Penis (tissue), 1 donor: Measurements from ENCODE around the gene KIF5B.

DNA sequence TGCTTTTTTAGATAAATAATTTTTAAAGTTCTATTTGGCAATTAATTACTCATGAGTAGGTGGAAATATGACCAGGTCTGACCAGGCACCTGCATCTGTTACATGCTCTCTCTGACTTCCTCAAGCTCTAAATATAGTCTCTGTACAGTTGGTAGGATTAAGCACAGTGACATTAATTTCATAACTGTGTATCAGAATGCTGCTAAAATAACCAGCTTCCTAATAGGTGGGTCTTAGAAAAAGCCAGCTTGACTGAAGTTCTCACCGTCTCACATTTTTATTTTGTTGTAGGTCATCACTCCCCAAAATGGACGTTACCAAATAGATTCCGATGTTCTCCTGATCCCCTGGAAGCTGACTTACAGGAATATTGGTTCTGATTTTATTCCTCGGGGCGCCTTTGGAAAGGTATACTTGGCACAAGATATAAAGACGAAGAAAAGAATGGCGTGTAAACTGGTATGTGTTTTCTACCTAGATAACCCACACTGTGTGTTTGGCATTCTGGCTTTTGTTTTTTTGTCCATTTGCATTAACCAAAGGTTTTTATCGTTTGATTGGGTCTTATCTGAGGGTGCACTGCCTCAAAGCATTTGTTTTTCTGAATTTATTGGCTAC is 13.6 kb downstream of the MAP3K8 start:
- PRO-cap: no peak

DNA sequence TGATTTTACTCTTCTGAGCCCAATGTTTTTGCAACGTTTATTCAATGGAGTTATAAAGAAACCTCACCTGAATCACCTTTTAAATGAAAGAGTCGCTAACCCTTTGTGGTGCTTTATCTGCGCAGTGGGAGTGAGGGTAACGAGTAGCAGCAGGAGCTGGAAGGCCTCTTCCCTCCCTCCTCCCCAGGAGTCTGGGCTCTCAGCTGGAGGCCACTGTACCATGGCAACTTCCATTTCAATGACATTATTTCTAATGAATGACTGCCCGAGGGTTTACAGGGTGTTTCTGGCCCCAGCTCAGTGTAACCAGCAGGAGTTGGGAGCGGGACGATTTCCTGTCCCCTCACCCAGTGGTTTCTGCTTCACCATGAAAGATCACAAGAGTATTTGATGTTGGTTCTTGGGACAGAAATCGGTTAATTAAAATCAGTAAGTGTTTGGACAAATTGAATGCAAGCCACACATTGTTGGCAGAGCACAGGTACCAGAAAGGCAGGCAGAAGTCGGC is 32.5 kb downstream of the LYZL2 start:
- PRO-cap: no peak

DNA sequence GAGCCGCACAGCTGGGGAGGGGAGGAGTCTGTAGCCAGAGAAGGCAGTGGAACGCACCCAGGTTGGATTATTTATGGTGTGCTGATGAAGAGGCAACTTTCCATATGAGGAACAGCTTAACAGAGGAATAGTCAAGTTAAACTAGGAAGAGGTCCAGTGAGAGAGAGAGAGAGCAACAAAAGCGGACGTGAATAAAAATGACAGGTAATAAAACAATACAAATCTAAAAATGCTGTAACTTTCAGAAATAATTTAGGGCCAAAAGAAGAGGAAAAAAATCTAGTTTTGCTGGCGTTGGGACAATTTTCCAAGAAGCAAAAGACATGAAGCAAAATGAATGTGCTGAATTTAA is 190.9 kb downstream of the ZNF438 start:
- PRO-cap: no peak

DNA sequence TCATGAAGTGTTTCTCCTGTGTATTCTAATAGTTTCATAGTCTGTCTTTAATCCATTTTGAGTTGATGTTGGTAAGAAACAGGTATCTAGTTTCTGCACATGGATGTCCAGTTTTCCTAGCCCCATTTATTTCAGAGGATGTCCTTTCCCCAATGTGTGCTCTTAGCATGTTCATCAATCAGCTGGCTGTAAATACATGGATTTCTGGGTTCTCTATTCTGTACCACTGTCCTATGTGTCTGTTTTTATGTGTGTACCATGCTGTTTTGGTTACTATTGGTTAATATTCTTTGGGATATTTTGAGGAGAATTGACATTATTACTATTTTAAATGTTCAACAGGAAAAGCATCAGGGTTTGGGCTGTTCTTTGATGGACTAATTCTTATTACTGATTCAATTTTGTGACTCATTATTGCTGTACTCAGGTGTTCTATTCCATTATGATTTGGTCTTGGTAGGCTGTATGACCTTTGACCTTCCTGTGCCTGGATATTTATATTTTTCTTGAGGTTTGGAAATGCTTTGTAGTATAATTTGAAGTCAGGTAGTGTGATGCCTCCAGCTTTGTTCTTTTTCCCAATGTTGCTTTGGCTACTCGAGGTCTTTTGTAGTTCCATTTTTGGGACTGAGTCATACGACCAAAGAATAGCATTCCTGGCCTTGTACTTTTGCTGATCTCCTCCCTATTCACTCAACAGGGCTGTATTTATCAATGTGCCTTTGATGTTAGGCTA is 74.0 kb downstream of the ZNF438 start:
- PRO-cap: no peak

- PRO-cap: no peak
Measured at GRCh38 chr10:30970822-30971085, 60.9 kb downstream of the ZNF438 start.

DNA sequence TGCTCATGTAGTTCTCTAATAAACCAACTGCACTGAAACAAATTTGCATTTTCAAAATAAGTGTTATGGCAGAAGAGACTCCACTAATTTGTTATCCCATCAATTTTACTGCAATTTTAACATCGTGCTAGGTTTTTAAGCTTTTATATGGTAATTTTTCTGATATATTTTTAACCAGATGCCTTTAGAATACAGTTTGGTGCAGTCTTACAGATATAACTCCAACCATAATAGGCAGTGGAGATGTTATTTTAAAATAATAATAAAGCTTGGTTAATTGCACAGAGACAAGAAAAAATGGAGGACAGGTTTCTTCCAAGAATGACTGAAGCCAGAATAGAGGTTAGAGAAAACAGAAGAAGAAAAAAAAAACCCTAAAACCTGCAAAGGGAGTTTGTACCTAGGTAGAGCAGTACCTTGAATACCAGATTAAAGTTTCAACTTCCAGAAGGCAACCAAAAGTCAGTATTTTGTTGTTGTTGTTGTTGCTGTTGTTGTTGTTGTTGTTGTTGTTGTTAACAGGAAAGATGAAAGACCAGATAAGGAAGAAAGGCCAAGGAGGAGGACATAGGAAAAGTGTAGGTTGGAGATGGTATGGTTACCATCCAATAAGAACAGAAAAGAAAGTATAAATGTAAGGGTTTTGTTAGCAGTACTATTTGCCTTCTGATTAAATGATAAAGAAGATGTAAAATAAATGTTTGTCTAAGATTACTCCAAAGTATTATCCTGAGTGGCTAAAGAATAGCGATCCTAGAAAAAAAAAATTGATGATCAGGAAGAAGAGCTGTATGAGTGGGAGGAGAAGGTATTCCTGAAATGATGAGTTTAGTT is 82.8 kb downstream of the ZEB1 start:
- PRO-cap: no peak

DNA sequence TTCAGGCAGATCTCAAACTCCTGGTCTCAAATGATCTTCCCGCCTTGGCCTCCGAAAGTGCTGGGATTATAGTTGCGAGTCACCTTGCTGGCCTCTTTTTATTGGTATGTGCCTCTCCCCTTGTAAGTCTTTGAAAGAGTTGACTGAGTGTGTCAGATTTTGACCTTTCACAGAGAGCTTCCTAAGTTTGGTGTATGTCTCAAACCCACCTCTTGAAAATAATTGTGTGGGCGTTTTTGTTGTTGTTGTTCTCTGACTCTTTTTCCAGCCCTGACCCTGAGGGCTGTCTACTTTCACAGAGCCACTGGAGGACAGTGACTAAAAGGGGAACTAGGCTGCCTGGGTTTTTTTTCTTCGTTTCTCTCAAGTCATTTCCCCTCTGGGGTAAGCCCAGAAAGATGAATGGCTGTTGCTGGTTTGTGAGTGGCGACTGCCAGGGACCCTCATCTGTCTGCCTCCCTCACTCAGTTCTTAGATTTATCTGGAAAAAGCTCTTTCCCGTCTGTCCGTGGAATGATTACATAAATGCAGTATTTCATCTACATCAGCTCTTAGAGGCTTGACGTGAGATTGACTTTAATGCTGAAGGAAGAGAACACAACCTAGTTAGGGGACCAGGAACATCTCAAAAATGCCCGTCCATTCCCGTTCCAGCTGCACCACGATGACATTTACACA is 262.9 kb downstream of the ZEB1 start:
- PRO-cap: no peak

DNA sequence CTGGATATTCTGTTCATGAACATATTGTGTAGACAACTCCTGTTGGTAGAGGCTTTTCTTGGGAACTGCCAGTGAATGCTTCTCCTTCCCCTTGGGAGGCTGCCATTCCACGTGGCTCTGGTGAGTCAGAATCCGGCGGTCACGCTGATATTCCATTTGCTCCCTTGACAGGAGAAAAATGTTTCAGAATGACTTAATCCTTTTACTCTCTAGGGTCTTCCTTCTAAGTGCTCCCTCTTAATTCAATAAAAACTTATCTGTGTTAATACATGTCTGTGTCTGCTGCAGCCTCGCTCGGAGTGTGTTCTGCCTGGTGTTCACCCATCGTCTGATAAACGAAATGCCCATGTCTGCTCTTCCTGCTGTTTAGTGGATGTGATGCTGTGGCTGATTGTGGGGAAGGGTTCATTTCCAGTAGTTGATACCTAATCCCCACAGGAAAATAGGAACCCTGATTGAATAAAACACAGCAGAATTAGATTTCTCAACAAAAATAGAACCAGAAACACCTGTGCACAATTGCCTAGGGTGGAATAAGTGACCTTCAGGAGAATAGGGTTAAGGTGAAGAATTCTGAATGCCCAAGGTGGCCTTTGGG is 278.5 kb downstream of the ARHGAP12 start:
- PRO-cap: unidirectional peak, minus-strand start at position 330 of the sequence

DNA sequence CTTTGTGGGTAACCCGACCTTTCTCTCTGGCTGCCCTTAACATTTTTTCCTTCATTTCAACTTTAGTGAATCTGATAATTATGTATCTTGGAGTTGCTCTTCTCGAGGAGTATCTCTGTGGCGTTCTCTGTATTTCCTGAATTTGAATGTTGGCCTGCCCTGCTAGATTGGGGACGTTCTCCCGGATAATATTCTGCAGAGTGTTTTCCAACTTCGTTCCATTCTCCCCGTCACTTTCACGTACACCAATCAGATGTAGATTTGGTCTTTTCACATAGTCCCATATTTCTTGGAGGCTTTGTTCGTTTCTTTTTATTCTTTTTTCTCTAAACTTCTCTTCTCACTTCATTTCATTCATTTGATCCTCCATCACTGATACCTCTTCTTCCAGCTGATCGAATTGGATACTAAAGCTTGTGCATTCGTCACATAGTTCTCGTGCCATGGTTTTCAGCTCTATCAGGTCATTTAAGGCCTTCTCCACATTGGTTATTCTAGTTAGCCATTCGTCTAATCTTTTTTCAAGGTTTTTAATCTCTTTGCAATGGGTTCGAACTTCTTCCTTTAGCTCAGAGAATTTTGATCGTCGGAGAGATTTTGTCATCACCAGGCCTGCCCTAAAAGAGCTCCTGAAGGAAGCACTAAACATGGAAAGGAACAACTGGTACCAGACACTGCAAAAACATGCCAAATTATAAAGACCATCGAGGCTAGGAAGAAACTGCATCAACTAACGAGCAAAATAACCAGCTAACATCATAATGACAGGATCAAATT is 37.0 kb downstream of the ARHGAP12 start:
- PRO-cap: no peak

- PRO-cap: no peak
Measured at GRCh38 chr10:32053961-32054632, 2.1 kb downstream of the KIF5B start.

DNA sequence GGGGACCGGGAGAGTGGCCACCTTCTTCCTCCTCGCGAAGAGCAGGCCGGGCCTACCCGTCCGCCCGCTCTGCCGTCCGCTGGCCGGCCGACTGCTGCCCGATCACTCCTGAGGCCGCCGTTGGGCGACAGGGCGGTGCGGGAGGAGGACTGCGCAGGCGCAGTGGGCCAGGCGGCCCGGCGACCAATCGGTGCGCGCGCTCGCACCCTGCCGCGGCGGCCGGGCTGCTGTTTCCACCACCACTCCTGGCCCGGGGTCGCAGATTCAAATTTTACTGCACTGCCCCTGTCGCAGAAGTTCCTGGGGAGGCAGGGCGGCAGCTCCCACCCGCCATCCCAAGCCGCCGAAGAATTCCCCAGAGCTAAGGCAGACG is at the start of gene KIF5B:
TSS of gene KIF5B (minus strand) at position 129 of the 373 bp plus-strand sequence.
- PRO-cap: bidirectional peak, plus-strand start at position 293 of the sequence, minus-strand start at position 110 of the sequence

DNA sequence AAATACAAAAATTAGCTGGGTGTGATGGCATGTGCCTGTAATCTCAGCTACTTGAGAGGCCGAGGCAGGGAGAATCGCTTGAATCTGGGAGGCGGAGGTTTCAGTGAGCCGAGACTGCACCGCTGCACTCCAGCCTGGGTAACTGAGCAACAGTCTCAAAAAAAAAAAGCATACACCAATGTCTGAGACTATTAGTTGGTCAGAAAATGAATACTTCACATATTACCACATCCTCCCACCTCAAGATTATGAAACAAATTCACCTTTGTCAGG is 38.8 kb downstream of the EPC1 start:
- PRO-cap: no peak

GRCh38 chr10:32318273-32319323 is 28.4 kb downstream of the EPC1 start:
- PRO-cap: no peak

- PRO-cap: no peak
Measured at GRCh38 chr10:32348302-32348578, 1.3 kb upstream of the EPC1 start.

DNA sequence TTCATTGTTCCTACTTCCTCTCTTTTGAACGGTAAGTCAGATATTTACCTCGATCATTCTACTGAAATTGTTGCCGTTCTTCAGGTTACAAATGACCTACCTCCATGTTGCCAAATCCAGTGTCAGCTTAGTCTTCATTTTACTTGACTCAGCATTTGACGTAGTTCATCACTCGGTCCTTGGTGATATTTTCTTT is 1.1 kb downstream of the CCDC7 start:
- PRO-cap: no peak

GRCh38 chr10:32932258-32932656 is 25.8 kb downstream of the ITGB1 start:
- PRO-cap: no peak

GRCh38 chr10:32941345-32941926 is 16.6 kb downstream of the ITGB1 start:
- PRO-cap: no peak

- PRO-cap: no peak
Measured at GRCh38 chr10:32954864-32955823, 2.9 kb downstream of the ITGB1 start.

- PRO-cap: no peak
Measured at GRCh38 chr10:32961332-32962528, 3.7 kb upstream of the ITGB1 start.

DNA sequence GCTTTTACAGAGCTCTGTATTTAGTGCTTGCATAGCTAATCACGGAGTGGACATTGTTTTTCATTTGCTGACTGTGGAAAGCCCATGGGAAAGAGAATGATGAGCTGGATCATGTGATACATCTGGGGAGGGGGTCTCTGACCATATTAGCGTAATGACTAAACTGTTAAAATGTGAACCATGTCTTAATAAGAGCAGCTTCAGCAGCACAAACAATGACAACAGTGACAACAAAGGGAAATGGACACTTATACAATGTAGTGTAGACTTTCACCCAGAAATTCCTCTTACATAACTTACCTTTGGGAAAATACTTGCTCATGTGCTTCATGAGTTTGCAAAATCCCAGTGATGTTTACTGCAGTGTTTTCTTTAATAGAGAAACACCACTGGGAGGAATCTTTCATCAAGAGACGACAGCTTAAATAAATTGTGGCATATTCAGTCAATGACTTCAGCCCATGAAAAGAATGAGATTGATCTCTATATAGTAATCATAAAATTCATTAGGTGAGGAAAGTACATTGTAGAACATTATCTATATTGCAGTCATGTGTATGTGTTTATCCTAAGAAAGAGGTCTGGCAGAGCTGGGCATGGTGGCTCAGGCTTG is 44.1 kb upstream of the ITGB1 start:
- PRO-cap: no peak